Cerebral cortex (tissue), 2 donors: ENCODE measurements around a stretch of chr20.

DNA sequence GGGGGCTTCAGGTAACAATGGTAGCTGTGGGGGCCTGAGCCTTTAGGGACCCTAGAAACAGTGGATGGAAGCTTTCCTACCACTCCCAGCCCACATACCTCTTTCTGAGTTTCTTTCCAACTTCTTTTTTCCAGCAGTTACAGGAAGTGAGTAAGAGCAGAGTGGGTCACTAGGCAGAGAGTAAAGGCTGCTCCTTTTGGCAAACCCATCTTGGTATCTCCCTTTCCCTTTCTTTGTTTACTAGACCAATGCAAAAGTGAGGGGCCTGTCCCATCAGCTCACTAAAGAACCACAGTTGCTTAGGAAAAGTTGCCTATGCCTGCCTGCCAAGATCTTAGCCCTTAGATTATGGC, 7.5 kb downstream of the CHGB start:
- PRO-cap, 2 experiments, result no peak in any of the 2 experiments

DNA sequence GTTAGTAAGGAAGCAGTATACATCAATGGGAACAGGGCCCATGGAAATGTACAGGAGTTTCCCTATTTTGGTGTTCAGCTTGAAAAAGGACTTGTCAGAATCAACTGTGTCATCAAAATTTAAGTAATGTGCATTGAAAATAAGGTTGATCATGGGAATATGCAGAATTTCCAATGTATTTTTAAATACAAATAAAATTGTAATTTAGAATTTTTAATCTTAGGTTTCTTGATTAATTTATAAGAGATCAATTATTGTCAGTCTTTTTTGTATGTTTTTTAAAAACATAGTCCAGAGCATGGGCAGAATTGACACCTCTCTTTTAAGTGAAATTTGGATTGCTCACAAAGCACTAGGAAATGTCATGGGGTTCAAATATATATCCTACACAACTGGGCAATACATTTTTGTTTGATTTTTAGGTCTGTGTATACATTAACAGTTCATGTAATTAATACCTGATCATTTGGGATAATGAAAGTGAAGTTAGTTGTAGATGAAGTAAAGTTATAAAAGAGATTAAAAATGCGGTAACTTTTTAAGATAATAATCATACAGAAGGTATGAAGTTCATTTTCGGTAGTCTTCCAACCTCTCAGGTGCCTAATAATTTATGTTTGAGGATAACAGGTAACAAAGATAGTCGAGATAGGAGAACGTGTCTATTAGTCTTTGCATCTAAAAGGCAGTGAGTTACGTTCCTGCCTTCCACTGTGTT, 16.5 kb downstream of the LRRN4 start:
- PRO-cap, 2 experiments, result no peak in any of the 2 experiments

GRCh38 chr20:6212830-6213424, 90.1 kb upstream of the FERMT1 start:
- PRO-cap, 2 experiments, result no peak in any of the 2 experiments

DNA sequence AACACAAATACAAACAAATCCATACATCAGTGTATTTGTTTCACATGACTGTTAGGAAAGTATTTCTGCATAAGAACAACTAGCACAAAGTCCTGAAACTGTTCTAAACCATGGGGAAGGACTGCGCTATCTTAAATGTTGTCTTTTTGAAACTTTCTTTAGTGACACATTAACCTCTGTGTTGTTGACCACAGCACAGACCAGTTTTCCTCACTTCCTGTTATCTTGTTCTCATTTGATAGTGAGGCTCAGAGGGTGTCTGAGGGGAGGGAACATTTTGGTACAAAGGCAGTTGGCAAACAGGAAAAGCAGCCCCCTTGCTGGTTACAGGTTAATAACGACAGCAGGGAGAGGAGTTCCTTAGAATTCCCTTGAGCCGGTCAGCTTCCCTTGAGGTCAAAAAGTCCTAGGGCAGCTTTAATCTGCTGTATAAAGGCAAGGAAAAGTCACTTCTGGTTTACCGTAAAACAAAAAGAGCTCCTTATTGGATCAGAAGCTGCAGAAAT, 143.5 kb upstream of the BMP2 start:
- PRO-cap, 2 experiments, result no peak in any of the 2 experiments

- PRO-cap, 2 experiments, result no peak in any of the 2 experiments
Observed at GRCh38 chr20:6770441-6770900, 3.0 kb downstream of the BMP2 start.

GRCh38 chr20:7937863-7938092, 2.5 kb downstream of the HAO1 start:
- PRO-cap, 2 experiments, result no peak in any of the 2 experiments

GRCh38 chr20:8161530-8162218, 29.6 kb downstream of the PLCB1 start:
- PRO-cap, 2 experiments, result no peak in any of the 2 experiments

DNA sequence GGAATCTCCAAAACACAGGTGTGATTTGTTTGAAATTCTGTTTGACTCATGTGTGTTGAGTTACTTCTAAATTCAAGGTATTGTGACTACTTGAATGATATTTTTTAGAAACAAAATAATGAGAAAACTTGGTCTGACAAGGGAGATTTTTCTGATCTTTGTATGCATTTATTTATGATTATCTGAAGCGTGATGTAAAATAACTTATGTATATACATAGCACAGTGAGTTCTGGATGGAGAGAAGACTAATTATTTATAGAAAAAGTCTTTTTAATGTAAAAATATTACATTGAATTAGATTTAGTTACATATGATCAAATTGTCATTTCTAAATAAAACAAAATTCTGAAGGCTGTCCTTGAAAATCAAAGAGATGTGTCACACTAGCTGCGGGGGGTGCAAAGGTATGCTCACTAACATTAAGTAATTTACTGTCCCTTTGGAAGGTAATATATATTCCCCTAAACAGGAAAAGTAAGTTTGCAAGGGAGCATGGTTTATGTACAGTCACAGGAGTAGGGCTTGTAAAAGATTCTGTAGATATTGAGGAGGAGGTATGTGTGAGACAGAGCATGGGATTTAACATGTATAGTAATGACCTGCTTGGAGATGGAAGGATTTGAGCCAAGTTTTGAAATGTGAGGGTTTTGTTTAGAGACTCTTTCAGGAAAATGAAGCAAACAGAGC, 284.2 kb downstream of the PLCB1 start:
- PRO-cap, 2 experiments, result no peak in any of the 2 experiments

- PRO-cap, 2 experiments, result no peak in any of the 2 experiments
Observed at GRCh38 chr20:8557931-8558602, 426.0 kb downstream of the PLCB1 start.

GRCh38 chr20:8812697-8813494, 256.0 kb upstream of the PLCB4 start:
- PRO-cap, 2 experiments, result peak in 1 of 2 experiments; most common minus-strand start chr20:8813029 (in 1)

GRCh38 chr20:8854556-8855033, 214.3 kb upstream of the PLCB4 start:
- PRO-cap, 2 experiments, result no peak in any of the 2 experiments

DNA sequence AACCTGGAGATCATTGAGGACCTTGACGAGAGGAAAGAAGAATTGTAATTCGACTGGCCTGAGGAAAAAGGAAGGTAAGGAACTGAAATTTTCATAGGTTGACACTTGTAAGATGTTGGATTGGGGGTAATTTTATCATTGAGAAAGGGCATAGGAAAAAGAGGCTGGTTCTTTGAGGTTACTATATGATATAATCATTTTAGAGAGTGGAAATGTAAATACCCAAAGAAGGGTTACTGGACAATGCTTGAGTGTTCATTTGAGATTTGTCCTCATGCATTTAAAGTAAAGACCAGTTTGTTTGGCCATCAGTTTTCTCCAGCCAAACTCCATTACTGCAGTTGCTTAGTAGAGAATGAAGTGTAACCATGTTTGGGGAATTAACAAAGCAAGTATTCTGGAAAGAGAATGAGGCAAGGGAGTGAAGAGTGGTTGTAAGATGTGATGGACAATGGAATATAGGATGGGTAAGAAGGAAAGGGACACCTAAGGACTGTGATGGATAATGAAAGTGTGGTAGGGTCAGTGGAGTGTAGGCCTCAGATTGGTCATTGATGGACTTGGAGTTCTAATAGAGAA, 165.8 kb downstream of the PLCB4 start:
- PRO-cap, 2 experiments, result no peak in any of the 2 experiments

DNA sequence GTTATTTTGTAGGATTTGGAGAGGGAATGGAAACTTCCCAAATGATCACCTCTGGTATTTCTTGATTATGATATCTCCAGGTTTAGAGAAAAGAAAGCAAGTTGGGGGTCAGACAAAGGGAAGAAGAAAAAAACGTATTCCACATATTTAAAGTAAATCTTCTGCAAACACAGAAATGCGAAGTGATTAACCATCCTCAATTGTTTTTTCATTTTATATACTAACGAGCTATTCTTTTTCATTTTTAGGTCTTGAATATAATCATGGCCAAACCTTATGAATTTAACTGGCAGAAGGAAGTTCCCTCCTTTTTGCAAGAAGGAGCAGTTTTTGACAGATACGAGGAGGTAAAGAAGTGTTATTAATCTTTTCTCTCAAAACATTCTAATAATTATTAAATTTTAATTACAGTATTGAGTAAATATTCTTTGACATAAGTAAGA, 206.8 kb upstream of the LAMP5 start:
- PRO-cap, 2 experiments, result no peak in any of the 2 experiments

DNA sequence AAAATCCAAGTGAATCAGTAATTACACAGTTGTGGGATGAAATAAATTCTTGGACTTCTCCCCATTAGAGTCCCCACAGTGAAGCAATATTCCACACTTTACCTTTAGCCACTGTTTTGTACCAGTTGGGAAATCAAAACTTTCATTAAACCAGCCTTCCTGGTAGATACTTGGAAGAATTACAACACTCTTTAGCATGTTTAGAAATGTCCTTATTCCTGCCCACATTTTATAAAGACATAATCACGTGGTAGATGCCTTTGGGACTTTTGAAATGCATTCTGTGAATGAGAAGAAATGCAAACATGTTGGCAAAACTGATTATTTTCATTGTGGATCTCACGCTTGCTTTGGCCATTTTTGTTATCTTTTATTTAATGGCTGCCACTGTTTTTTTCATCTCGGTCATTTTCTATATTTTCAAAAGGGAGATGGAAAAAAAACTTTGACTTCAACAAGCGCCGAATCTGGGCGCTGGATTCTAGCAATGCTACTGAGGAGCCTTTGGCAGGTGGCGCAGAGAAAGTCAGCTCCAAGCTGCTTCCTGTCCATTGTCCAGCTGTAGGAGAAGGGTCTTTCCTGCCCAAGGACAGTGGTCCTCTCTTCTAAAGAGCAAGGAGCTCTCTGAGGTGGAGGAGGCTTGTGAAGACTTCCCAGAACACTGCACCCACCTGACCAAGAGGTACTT, 48.8 kb upstream of the ANKEF1 start:
- PRO-cap, 2 experiments, result no peak in any of the 2 experiments

- PRO-cap, 2 experiments, result peak in 1 of 2 experiments; most common plus-strand start chr20:10132109 (in 1); most common minus-strand start chr20:10132038 (in 1)
Observed at GRCh38 chr20:10131687-10132568, 86.7 kb upstream of the SNAP25 start.

DNA sequence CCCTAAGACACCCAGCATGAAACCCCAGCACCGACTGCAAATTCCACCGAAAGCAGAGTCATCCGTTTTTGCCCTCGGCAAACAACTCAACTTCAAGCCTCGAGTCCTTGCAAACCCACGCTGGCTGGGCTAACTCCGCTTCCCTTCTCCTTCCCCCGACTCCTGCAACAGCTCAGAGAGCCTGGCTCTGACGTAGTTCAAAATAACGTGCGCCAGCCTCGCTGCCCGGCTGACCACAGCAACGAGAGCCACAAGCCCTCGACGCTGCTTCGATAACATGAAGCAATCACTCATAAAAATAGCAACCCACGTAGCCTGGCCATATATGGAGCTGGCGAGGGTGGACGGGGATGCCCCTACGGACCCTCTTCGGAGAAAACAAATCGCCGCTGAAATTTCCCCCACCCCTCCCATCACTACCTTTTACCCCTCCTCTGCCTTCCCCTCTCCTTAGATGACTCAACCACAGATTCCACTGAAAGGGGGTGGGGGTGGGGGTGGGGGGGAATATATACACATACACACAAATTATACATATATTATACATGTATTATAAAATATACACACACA, 597 bp upstream of the SNAP25 start:
- PRO-cap, 2 experiments, result peak in 1 of 2 experiments; most common plus-strand start position 232 of the sequence (in 1); most common minus-strand start position 266 of the sequence (in 1)

DNA sequence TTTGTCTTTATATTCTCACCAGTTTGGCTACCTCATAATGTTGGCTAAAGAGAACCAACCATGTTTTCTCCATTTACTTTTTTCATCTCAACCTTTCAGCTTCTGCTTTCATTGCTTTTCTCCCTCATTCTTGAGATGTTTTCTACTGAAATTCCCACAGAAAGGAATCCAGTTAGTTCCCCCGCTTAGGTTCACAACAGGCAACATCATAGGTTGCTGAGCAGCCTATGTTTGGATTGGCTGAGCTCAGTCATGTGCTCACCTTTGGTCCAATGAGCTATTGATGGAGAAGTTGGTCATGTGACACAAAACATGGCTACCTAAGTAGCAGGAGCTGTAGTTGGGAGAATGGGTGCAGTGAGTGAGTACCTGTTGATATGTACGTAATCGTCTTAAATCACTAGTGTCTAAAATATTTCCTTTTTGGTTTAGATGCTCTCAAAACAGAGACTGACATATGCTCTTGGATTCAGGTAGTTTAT, 100.0 kb downstream of the SNAP25 start:
- PRO-cap, 2 experiments, result no peak in any of the 2 experiments

GRCh38 chr20:10352226-10352866, 81.7 kb downstream of the MKKS start:
- PRO-cap, 2 experiments, result no peak in any of the 2 experiments

DNA sequence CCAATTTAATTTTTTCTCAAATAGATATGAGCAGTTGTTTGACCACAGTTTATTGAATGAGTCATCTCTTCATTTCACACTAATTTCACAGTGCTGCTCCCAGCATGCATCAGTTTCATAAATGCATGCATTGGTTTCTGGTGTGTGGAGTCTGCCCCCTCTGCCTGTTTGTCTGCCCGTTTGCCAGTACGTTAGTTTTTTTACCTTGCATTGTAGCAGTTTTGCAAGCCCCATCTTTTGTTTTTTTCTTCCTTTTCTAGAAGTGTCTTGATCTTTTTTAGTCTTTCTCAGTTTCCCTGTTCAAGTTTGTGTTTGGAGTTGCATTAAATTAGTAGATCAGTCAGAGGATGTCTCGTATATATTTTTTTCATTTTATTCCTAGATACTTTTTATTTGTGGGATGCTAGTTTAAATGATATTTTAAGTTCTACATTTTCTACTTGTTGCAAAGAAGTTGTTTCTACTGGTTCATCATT, 12.0 kb downstream of the SLX4IP start:
- PRO-cap, 2 experiments, result no peak in any of the 2 experiments

DNA sequence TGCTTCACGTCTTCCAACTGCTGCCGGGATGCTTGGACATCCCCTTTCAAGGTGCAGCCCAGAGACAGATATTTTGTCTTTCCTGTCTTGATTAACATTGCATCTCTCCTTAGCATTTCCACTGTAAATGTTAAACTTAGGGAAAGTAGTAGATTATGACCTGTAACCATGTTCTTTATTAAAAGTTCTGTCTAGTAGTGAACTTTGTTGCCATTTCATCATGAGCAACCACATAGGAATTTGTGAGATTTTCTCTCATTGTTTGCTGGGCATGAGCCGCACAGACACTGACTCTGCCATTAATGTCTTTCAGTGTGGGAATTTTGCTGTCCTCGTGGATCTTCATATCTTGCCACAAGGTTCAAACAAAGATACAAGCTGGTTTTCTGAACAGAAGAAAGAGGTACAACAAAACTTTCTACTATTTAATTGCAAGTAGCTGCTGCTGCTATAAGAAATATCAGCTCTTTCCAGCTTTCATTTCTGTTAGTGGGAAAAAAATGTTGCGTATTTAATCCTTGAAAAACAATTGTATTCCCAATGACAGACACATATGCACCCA, 117.8 kb downstream of the JAG1 start:
- PRO-cap, 2 experiments, result no peak in any of the 2 experiments